IMR-90 (cell line): ENCODE measurements around a stretch of chr2.

GRCh38 chr2:98474603-98475310 is 30.1 kb downstream of the INPP4A start:
- RRBS, result no CpG with 5 or more reads among the region's 3 CpGs
CAGE:
- cytosol, long polyA plus RNA, result no peak
- long polyA plus RNA, result no peak
- nucleus, long polyA plus RNA, result no peak

DNA sequence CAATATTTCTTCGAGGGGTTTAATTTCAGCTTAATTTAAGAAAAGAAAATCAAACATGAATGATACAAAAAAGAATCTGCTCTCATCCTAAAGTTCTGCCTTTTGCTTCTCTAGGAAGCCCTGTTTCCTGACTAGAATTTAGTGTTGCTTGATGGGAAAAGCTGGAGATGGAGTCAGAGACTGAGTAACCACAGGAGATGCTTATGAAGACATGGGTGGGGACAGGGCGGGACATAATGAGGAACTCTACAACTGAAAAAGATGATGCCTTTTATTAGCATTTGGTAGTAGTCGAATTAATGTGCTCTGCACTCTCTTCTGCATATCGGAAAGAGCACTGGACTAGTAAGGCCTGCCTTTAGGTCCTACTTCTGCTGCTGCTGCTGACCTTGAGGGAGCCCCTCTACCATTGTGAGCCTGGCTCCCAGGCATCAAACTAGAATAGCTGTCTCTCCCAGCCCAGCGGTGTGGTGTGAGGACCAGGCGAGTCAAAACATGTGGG is 61.4 kb downstream of the INPP4A start:
- RRBS, result no CpG with 5 or more reads among the region's 6 CpGs
CAGE:
- cytosol, long polyA plus RNA, result no peak
- long polyA plus RNA, result no peak
- nucleus, long polyA plus RNA, result no peak

DNA sequence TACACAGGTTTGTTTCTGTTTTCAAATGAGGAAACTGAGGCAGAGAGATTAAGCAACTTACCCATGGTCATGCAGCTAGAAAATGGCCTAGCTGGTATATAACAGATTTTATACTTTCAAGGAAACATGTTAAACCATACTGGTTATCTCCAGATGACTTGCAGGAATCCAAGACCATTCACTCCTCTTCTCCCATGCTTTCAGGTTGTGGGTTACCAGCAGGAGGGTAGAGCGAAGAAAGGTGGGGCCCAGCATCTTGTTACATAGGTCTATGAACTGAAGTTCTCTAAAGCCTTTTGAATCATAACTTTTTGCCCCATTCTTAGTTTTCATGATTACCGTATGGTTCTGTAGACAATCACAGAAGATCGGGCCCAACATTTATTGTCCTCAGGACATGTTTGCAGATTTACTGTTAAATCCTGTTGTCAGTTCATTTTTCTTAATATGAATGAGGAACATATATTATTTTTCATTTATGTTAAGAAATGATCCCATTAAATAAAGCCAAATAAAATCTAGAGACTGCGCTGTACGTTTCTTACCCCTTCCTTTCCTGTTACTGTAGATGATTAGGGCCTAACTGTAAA is 8.4 kb downstream of the UNC50 start:
- RRBS, result no CpG with 5 or more reads among the region's 5 CpGs
CAGE:
- cytosol, long polyA plus RNA, result no peak
- long polyA plus RNA, result no peak
- nucleus, long polyA plus RNA, result no peak

DNA sequence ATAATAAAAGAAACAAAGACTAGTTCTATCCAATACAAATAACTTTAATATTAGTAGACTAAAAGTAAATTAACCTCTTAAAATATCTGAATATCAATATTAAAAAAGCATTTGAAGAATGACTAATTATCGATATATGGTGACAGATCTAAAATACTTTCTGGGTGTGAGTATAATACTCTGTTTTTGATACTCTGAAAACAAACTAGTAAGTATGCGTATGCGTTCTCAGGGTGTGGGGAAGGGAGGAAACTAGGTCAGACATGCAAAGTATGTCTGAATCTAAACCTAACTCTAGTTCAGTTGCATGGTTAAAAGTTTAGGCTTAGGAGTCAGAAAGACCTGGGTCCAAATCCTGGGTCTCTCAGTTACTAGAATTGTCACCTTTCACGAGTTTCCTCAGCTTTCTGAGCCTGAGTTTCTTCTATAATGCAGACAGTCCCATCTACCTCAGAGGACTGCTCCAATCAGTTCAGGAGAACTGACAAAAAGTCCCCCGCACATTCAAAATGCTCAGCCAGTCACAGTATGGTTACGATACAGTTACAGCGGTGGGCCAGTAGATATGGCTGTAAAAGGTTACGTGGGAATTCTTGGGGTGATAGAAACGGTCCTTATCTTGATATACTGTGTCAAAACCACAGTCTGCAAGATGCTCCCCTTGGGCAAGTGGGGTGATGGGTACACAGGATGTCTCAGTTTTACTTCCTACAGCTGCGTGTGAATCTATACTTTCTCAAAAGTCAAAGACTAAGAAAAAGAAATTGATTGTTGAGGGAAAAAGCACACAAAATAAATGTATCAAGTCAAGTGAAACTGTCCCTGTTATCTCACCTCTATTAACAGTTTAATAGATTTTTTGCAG is 29.2 kb downstream of the UNC50 start:
- RRBS, result no CpG with 5 or more reads among the region's 10 CpGs
CAGE:
- cytosol, long polyA plus RNA, result no peak
- long polyA plus RNA, result no peak
- nucleus, long polyA plus RNA, result no peak

DNA sequence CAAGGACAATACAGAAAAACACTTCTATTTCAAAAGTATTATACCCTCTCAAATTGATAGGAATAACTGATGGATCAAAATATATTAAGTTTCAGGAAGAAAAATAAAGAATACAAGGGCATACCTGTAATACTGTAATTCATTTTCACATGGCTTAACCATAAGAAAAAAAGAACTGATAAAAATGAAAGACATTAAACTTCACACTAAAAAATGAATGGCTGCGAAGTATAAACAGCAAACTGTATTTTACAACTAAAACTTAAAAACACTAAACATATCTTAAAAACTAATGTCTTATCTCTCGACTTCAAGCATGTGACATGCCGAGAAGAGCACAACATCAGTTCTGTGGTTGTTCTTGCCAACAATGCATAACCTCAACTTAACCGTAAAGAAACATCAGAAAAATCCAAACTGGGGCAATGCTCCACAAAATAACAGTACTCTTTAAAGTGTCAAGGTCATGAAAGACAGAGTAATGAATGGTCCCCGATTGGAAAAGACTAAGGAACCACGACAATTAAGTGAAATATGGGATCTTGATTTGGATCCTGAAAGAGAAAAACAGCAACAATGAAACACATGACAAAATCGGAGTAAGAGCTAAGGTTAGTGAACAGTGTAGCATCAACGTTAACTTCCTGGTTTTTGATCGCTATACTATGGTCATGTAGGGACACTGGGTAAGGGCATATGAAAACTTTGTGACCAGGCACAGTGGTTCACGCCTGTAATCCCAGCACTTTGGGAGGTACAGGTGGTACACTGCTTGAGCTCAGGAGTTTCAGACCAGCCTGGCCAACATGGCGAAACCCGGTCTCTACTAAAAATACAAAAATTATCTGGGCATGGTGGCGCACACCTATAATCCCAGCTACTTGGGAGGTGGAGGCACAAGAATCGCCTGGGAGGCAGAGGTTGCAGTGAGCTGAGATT is 55.1 kb downstream of the UNC50 start:
- RRBS, result no CpG with 5 or more reads among the region's 14 CpGs
CAGE:
- cytosol, long polyA plus RNA, result no peak
- long polyA plus RNA, result no peak
- nucleus, long polyA plus RNA, result no peak

DNA sequence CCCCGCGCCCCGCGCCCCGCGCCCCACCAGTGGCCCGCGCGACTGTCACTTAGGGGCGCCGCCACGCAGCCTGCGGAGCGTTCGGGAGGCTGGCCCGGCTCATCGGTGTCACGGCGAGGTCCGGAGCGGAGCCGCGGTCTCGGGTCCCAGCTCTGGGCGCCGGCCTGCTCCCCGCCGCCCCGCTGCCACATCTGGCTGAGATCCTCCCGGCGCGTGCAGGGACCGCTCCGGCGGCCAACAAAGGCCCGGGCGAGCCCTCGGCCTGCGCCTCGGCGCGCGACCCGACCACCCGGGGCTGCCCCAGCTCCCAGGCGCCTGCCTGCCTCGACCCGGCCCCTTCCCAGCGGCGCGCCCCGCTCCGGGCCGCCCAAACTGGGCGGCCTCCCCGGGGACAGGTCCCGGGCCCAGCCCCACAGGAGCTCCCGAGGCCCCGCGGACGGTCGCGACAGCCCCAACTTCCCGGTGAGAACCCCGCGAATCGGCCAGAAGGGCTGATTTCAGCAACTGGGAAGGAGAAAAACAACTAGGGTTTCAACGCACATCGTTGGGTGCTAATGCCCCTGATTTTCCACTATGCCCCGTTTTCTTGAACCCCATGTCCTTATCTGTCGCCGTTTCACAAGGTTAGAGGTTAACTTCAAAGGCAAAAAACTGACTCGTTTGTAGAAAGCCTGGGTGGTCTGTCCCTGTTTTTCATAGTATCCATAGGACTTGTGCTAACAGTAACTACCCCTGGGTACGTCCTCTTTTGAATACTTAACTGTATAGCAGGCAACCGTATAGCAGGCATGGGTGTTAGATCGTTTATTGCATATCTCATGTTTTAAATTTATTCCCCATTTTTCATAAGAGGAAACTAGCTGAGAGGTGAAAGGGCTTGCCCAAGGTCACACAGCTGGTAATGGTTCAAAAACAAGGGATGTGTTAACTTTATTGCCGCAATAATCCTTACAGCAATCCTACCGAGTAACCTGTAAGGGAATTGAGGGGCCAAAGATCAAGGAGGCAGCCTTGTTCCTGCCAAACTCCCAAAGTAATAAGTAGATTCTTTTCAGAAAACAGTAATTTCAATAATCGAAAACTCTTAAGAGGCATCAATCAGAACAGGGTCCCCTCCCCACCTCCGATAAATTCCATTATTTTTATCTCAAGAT is 679 bp upstream of the MGAT4A start:
- RRBS, result 3% methylated on average over 32 of the region's 80 CpGs
CAGE:
- cytosol, long polyA plus RNA, result no peak
- long polyA plus RNA, result no peak
- nucleus, long polyA plus RNA, result no peak

DNA sequence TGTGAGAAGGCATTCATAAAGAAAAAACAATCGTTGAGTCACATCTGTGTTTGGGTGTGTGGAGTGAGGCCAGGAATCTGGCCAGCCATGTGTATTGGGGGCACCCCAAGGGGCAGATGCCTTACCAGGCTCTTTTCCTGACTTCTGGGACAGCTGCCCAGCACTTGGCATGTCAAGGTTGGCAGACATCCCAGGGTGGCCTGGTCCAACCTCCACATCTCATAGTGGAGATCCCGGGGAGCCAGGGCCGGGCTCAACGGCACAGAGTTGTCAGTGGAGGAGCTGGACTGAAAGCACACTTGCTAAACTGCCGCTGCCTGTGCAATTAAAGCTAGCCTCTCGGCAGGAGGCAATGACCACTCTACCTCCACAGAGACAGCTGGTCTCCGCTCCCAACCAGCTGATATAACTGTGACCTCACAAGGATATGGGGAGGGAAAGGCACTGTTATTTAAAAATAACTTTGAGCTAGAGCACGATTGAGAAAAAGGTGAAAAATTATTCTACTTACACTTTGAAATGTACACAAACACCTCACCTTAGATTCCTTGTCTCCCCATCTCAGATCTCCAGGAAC is 75.4 kb upstream of the MGAT4A start:
- RRBS, result no CpG with 5 or more reads among the region's 8 CpGs
CAGE:
- cytosol, long polyA plus RNA, result no peak
- long polyA plus RNA, result no peak
- nucleus, long polyA plus RNA, result no peak

GRCh38 chr2:98824255-98824797 is 93.4 kb upstream of the MGAT4A start:
- RRBS, result no CpG with 5 or more reads among the region's 2 CpGs
CAGE:
- cytosol, long polyA plus RNA, result no peak
- long polyA plus RNA, result no peak
- nucleus, long polyA plus RNA, result no peak

GRCh38 chr2:98868891-98869827 is 66.9 kb downstream of the CRACDL start:
- RRBS, result no CpG with 5 or more reads among the region's 24 CpGs
CAGE:
- cytosol, long polyA plus RNA, result no peak
- long polyA plus RNA, result no peak
- nucleus, long polyA plus RNA, result no peak

DNA sequence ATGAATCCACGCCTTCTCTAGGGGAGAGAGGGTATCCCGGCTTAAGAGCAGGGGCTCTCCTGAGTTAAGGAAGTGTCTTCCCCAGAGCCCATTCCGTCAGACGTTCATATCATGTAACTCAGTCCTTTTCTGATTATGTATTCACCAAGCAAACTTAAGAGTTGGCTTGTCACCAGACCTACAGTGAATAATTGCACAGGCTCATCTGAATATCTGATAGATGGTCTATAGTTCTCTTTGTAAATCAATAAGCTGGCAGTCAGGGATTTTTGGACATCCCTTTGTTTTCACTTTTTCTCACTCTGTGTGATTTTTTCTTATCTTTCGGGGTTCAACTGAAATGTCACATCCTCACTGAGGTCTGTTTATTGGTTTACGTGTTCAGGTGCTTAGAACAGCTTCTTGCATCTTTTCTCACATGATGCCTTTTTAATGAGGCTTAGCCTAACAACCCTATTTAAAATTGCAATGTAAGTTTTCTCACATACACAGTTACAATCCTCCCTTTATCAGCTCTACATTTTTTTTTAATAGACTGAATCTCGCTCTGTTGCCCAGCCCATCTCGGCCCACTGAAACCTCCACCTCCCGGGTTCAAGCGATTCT is 1.1 kb downstream of the LIPT1 start:
- RRBS, result no CpG with 5 or more reads among the region's 10 CpGs
CAGE:
- cytosol, long polyA plus RNA, result no peak
- long polyA plus RNA, result no peak
- nucleus, long polyA plus RNA, result no peak

GRCh38 chr2:99875855-99876634 is 266.3 kb downstream of the AFF3 start:
- RRBS, result no CpG with 5 or more reads among the region's 11 CpGs
CAGE:
- cytosol, long polyA plus RNA, result no peak
- long polyA plus RNA, result no peak
- nucleus, long polyA plus RNA, result no peak

- RRBS, result no CpG with 5 or more reads among the region's 7 CpGs
CAGE:
- cytosol, long polyA plus RNA, result no peak
- long polyA plus RNA, result no peak
- nucleus, long polyA plus RNA, result no peak
Observed at GRCh38 chr2:100039608-100040185, 102.7 kb downstream of the AFF3 start.

DNA sequence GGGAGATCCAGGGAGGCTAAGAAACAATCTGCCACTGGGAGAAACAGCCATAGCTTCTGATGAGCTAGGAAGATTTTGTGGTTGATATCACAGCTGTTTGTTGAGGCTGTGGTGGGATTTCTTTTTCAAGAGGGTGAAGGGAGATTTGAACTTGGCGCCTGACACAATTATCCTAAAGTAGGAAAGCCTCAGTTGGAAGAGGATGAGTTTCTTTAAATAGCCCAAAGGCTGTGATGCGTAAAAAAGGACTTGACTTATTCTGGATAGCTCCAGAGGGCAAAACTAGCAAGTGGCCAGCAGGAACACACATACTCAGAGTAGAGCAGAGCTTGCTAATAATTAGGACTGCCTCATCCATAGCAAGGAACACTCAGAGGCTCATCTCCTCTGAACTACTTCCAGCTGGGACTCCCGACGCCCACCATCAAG is 74.1 kb downstream of the AFF3 start:
- RRBS, result no CpG with 5 or more reads among the region's 4 CpGs
CAGE:
- cytosol, long polyA plus RNA, result no peak
- long polyA plus RNA, result no peak
- nucleus, long polyA plus RNA, result no peak

GRCh38 chr2:100110523-100111394 is 31.6 kb downstream of the AFF3 start:
- RRBS, result no CpG with 5 or more reads among the region's 5 CpGs
CAGE:
- cytosol, long polyA plus RNA, result no peak
- long polyA plus RNA, result no peak
- nucleus, long polyA plus RNA, result no peak

DNA sequence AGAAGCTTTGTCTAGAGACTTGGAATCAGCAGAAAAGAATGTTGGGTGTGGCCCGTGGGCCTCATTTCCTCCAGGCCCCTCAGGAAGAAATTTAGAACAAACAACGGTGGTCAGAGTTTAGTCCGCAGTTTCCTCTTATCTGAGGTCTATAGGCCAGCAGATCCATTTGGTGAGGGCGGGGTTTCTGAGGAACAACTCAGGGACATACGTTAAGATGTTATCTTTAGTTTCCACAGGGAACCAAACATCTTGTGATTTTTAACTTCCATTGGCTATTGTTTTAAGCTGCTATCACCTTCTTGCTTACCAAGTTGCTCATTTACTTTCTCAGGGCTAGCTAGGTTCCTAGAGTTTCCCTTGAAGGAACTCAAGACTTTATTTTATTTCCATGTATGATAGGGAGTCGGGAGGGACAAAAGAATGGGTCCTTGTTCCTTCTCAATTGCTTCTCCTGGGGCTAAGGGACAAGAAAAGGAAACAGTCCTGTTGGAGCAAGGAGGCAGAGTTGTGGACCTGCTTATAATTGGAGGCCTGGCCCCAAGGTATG is 51.1 kb upstream of the AFF3 start:
- RRBS, result no CpG with 5 or more reads among the region's 6 CpGs
CAGE:
- cytosol, long polyA plus RNA, result no peak
- long polyA plus RNA, result no peak
- nucleus, long polyA plus RNA, result no peak

DNA sequence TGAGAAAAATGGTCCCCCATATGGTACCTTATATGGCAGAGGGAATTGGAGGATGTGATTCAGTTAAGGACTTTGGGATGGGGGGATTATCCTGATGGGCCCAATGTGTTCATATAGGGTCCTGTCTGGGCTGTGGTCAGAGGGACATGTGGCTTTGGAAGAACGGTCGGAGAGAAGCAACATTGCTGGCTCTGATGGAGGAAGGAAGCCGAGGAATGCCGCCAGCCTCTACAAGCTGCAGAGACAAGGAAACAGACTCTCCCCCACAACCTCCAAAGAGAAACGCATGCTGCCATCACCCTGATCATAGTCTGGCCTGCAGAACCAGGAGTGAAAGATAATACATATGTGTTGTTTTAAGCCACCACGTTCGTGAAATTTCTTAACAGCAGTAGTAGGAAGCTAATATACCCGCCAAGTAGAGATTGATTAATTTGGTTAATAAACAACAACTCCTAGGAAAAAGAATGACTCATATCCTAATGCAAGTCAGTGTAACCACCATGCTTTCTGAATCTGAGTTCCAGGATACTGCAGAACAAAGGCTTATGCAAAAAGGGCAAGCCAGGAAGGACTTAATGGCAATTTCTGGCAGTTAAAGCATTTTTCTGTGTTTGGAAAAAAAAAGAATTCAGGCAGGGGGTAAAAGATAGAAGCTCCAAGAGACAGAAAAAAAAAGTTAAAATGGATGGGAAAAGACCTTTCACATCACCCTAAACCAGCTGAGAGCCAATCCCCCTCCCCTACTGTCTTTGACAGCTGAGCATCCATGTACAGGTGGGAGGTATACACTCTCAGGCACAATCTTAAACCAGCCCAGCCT is 36.6 kb downstream of the LONRF2 start:
- RRBS, result no CpG with 5 or more reads among the region's 8 CpGs
CAGE:
- cytosol, long polyA plus RNA, result no peak
- long polyA plus RNA, result no peak
- nucleus, long polyA plus RNA, result no peak

- RRBS, result no CpG with 5 or more reads among the region's 18 CpGs
CAGE:
- cytosol, long polyA plus RNA, result no peak
- long polyA plus RNA, result no peak
- nucleus, long polyA plus RNA, result no peak
Observed at GRCh38 chr2:100290628-100291773, 31.3 kb downstream of the LONRF2 start.

DNA sequence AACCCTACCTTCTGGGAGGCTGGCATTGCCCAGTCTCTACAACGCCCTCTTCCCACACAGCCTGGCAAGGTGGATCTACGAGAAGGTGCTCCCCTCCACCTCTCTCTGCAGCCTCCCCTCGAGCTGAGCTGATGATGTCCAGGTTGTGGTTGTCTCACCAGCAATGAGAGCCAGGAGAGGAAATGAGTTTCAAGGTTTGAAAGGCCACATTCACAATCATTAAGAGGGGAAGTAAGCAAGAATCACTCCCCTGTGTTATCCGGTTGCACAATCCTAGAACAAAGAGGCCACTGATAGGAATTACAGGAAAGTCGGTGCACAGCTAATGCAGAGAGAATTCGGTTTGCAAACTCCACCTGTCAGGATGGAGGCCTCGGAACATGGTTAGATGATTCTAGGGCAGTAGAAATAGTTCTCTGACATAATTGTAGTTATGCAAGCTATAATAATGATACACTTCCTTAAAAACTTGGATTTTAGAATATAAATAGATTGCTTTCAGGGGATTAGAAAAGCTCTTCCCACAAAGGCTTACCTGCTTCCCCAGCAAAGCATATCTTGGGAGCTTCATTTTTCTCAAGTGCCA is 39.2 kb upstream of the NPAS2 start:
- RRBS, result no CpG with 5 or more reads among the region's 7 CpGs
CAGE:
- cytosol, long polyA plus RNA, result no peak
- long polyA plus RNA, result no peak
- nucleus, long polyA plus RNA, result no peak

DNA sequence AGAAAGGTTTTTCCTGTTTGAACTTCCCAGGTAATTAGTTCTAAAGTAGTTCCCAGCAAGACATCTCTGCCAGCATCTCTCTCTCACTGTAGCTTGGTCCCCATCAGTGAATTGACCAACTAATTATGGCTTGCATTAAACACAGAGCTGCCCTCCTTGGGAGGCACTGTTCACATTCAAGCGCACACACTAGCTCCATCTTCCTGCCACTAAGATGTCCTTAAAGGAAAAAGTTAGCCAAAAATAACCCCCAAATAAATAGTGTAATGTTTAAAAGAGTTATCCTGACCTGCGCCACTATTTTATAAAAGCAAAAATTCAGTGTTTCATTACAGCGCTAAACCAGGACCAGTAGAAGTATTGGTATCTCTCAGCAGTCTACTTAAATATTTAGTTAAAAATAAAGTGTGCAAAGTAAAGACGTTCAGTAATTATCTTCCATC is 1.6 kb downstream of the NPAS2 start:
- RRBS, result no CpG with 5 or more reads among the region's 4 CpGs
CAGE:
- cytosol, long polyA plus RNA, result no peak
- long polyA plus RNA, result no peak
- nucleus, long polyA plus RNA, result no peak

DNA sequence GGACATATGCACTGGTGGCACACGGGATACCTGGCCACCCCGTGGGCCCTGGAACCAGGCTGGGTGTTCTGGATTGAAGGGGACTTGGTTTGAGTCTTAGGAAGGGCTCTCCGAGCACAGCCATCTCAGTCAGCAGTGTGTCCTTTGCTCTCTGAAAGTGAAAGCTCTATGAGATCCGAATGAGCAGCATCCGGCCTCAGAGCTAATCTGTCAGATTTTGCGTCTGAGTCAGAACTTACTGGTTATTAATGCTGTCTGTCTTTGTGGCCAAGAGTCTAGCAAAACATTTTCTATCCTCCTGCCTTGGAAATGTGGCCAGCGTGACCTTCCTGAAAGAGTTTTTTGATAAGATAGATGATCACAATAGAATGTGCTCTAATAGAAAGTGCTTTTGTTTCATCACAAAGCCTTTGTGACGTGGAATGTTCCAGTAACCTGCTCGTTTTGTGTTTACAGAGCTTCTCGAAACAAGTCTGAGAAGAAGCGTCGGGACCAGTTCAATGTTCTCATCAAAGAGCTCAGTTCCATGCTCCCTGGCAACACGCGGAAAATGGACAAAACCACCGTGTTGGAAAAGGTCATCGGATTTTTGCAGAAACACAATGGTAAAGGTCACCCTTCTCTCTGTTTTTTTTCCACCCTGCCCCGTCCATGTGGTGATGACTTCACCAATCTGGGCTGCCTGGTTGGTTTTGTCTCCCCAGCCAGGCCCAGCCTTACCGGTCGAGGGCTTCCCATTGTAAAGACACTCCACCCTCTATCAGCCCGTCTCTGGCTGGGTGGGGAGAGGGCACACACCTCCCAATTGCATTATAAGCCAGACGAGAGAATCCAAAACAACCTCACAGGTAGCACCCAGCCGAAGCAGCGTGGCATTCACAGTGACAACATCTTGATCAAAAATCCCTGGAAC is 77.1 kb upstream of the RPL31 start:
- RRBS, result no CpG with 5 or more reads among the region's 23 CpGs
CAGE:
- cytosol, long polyA plus RNA, result no peak
- long polyA plus RNA, result no peak
- nucleus, long polyA plus RNA, result no peak